GM19240 (cell line): ENCODE measurements around the gene POLR2E.

- RRBS, result no CpG with 5 or more reads among the region's 6 CpGs
These were observed 3.8 kb downstream of the MED16 start for GRCh38 chr19:889179-889606.

- RRBS, result no CpG with 5 or more reads among the region's 16 CpGs
These were observed 6.5 kb downstream of the R3HDM4 start for GRCh38 chr19:906360-906979.

GRCh38 chr19:924809-925244 lies 1.0 kb upstream of the ARID3A start:
- RRBS, result 2% methylated on average over 7 of the region's 33 CpGs

DNA sequence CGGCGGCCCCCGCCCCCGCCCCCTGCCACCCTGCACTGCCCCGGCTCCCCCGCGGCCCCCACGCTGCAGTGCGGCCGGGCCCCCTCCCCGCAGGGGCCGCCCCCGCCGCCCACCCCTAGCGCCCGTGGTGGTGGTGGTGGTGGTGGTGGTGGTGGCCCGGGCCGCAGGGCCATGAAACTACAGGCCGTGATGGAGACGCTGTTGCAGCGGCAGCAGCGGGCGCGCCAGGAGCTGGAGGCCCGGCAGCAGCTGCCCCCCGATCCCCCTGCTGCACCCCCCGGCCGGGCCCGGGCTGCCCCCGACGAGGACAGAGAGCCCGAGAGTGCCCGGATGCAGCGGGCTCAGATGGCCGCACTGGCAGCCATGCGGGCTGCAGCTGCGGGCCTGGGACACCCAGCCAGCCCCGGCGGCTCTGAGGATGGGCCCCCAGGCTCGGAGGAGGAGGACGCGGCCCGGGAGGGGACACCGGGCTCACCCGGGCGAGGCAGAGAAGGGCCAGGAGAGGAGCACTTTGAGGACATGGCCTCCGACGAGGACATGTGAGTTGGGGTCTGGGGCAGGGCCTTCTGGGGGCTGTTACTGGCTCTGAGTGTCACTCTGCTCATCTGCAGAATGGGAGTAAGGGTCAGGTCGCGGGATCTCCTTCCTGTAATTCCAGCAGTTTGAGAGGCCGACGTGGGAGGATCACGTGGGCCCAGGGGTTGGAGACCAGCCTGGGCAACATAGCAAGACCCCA lies 3.7 kb downstream of the ARID3A start:
- RRBS, result 95% methylated on average over 28 of the region's 53 CpGs

DNA sequence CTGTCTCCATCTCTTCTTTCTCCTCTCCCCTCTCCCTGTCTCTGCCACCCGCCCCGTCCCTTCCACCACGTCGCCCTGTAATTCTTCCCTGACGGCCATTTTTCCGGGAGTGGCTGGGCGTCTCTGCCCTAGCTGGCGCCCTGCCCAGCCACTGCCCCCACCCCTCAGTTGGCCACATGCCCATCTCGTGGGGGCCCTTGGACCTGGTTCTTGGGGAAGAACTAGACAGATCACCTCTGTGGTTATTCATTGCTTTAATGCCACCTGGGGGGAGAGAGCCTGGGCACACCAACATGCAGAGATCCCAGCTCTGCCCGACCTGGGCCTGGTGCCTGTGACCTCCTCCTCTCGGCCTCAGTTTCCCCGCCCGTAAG lies 19.0 kb downstream of the ARID3A start:
- RRBS, result no CpG with 5 or more reads among the region's 13 CpGs

DNA sequence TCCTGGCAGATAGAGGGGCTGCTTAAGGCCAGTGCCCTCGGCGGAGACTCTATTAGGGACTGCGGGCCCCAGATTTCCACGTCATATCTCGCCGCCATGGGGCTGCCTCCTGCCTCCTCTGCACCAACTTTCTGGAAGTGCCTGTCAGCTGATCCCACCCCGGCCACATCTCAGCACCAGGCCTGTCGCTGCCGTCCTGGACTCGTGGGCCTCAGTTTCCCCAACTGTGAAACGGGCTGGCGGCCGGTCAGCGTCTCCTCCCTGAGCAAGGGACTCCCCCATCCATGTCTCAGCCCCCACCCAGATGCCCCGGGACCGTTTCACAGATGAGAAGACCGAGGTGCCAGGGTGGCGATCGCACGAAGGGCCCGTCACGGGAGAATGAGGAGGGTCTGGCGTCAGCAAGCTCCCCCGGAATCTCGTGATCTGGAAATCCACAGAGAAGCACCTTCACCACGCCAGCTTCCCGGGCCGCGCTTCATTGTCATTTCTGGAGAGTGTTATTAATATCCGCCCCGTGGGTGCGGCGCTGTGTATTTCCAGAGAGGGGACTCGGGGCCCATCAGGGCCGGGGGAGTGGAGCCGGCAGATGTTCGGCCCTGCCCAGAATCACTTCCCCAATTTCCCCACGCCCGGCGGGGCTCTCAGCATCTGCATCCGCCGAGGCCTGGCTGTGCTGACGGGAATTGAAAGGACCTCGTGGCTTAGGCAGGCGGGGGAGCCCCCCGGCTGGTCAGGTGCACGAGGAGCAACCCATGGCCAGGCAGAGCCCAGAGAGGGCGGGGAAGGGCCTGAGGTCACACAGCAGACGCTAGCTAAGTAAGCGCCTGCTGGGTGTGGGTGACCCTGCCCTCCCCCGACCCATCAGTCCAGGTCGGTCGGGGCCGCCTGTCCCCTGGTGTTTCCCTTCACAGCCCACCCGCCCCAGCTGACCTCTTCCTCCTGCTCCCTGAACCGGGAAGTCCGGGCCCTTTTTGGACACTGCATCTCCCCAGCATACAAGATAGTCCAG lies 21.7 kb downstream of the ARID3A start:
- RRBS, result 5% methylated on average over 29 of the region's 57 CpGs

- RRBS, result no CpG with 5 or more reads among the region's 29 CpGs
These were observed 590 bp upstream of the TMEM259 start for GRCh38 chr19:1021451-1021975.

GRCh38 chr19:1042948-1043716 lies 3.2 kb downstream of the ABCA7 start:
- RRBS, result 89% methylated on average over 2 of the region's 21 CpGs

DNA sequence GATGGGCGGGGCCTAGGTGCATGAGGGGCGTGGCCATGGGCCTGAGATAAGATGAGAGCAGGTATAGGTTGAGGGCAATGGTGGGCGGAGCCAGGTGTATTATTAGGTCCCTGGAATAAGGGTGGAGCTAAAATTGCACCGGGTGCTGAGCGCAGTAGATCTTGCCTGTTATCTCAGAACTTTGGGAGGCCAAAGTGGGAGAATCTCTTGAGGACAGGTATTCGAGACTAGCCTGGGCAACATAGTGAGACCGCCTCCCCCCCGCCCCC lies 5.4 kb downstream of the ABCA7 start:
- RRBS, result no CpG with 5 or more reads among the region's 8 CpGs

GRCh38 chr19:1065340-1066584 lies 1.2 kb upstream of the ARHGAP45 start:
- RRBS, result no CpG with 5 or more reads among the region's 37 CpGs

- RRBS, result 1% methylated on average over 6 of the region's 34 CpGs
These were observed 1.6 kb downstream of the ARHGAP45 start for GRCh38 chr19:1068437-1069046.

- RRBS, result 94% methylated on average over 13 of the region's 50 CpGs
These were observed 4.5 kb downstream of the ARHGAP45 start for GRCh38 chr19:1071420-1071829.

GRCh38 chr19:1081337-1082173 lies 13.6 kb downstream of the POLR2E start:
- RRBS, result 97% methylated on average over 9 of the region's 59 CpGs

- RRBS, result no CpG with 5 or more reads among the region's 52 CpGs
These were observed at the start of gene POLR2E for GRCh38 chr19:1095225-1095711. TSS of gene POLR2E (minus strand) at chr19:1095375.

- RRBS, result 88% methylated on average over 2 of the region's 17 CpGs
These were observed 3.4 kb upstream of the POLR2E start for GRCh38 chr19:1098312-1099212.

GRCh38 chr19:1130437-1131667 lies 27.1 kb downstream of the GPX4 start:
- RRBS, result 4% methylated on average over 5 of the region's 29 CpGs

DNA sequence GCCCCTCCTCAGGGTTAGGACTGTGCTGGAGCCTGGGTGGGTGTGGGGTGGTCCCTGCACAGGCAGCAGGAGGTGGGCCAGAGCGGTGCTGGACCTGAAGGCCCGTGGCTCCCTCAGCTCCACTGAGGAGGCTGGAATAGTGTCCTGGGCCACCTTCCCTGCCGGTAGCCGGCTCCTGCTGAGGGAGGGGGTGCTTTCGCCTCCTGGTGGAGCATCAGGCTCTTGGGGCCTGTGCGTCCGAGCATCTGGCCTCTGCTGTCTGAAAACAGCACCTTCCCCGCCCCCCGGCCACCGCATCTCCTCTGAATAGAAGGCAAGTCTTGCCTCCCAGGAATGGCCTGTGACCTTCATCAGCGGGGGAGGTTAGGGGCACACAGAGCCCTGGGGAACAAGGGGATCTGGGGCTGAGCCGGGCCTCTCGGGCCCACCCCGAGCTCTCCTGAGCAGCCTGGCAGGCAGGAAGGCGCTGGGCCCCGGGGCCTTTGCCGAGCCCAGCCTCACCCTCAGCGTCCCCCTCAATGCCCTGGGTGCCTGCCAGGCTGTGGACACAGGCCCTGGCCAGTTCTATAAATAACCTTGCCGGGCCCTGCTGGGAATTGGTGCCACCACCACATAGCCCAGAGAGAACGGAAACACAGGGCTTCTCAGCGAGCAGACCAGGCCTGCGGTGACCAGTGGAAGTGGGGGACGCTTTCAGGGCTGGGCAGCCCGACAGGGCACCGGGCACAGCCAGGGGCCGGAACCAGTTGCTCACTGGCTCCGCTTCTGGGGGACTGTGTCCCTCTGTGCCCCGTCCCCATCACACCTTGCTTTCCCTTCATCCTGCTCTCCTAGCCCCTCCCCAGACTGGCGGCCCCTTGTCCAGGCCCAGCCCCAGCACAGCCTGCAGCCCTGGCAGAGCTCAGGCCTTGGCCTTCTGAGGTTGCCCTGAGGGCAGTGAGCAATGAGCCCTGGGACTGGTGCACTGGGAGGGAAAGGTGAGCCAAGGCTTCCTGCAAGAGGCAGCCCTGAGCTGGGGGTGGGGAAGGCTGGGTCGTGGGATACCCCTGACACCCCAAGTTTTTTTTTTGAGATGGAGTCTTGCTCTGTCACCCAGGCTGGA lies 9.5 kb downstream of the STK11 start:
- RRBS, result 92% methylated on average over 8 of the region's 30 CpGs

- RRBS, result 98% methylated on average over 5 of the region's 28 CpGs
These were observed 14.2 kb downstream of the CBARP start for GRCh38 chr19:1223582-1224089.

DNA sequence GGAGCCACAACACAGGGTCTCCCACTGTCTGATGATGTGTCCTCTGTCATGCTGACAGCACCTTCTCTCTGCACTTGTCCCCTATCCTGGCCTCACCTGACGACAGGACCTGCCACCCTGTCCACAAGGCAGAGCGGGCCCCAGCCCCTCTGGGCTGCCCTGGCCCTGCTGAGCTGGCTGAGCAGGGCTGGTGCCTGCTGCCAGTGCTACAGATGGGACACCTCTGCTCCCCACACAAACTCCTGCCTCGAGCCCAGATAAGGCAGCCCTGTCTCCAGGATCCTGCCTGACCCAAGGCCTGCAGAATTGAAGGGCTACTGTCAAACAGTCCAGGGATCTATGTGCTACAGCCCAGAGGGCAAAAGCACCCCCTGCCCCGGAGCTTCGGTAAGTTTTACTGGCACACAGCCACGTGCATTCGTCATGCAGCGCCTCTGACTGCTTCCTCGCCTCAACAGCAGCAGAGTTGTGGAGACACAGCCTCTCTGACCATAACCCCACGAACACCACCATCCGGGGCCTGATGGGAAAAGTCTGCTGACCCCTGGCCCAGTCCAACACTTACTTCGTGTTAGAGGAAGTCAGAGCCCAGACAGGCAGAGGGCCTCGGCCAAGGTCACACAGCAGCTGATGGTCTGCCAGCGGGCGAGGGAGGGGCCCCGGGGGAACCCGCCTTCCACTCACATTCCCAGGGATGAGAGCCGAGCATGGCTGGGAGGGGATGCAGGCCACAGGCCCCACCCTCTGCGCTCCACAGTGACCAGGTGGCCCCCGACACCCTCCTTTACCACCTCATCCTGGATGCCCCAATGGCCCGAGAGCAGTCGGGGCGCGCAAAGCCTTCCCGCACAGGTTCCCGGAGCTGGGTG lies 5.2 kb downstream of the CBARP start:
- RRBS, result 100% methylated on average over 1 of the region's 26 CpGs

- RRBS, result 4% methylated on average over 27 of the region's 66 CpGs
These were observed 654 bp downstream of the CBARP start for GRCh38 chr19:1237014-1237687.